Left ventricle myocardium (tissue), 1 donor: Measurements from ENCODE around the gene ZNF285.

DNA sequence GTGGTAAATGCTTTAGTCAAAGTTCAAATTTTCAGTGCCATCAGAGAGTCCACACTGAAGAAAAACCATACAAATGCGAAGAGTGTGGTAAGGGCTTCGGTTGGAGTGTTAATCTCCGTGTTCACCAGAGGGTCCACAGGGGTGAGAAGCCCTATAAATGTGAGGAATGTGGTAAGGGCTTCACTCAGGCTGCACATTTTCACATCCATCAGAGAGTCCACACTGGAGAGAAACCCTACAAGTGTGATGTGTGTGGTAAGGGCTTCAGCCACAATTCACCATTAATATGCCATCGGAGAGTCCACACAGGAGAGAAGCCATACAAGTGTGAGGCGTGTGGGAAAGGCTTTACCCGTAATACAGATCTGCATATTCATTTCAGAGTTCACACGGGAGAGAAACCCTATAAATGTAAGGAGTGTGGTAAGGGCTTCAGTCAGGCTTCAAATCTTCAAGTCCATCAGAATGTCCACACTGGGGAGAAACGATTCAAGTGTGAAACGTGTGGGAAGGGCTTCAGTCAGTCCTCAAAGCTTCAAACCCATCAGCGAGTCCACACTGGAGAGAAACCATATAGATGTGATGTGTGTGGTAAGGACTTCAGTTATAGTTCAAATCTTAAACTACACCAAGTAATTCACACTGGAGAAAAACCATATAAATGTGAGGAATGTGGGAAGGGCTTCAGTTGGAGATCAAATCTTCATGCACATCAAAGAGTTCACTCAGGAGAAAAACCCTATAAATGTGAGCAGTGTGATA lies 23.3 kb downstream of the ZNF227 start:
- PRO-cap, result no peak

DNA sequence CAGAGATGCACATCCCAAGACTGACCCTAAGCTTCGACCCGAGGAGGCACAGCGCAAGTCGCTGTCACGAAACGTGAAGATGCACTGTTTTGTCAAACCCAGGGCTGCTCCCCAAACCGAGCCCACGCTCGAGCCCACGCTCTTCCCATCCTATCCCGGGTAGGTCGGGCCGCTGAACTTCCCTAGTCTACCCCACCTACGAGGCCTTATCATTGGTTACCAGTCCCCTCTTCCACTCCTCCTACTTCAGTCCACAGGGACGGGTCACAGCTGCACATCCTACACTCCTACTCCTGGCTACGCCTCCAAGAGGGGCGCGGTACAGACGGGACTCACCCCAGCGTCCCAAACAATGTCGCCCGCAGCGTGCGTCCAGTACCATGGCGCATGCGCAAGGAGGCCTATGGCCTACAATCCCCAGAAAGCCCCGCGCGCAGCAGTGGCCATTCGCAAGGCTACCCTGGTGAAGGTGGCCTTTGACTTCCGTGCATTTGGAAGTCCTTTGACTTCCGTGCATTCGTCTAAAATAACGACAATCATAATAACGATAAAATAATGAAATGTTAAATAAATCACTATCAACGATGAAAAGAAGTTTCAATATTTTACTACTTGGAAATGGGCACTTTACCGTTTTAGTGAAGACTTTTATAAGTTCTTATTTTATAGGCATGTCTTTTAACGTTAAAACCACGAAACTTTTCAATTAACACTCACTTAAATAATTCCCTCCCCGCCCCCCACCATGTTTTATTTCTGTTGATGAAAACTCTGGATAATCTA lies at the start of gene ZNF285:
Gene ZNF285 (minus strand): TSS at position 377 of the 783 bp plus-strand sequence.
- PRO-cap, result bidirectional peak, plus-strand start at position 439 of the sequence, minus-strand start at position 377 of the sequence

DNA sequence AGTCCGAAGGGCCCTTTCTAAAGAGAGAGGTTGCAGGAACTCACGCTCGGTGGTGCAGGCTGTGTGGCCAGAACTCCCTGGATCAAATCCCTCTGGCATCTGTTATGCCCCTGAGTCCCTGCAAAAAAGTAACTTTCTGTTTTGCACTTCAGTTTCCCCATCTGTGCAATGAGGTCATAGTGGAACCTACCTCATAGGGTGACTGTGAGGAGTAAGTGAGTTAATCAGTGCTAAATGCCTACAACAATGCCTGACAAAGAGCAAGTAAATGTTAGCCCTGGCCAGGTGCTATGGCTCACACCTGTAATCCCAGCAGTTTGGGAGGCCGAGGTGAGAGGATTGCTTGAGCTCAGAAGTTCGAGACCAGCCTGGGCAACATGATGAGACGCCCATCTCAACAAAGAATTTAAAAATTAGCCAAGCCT lies 7.4 kb downstream of the IGSF23 start:
- PRO-cap, result no peak

DNA sequence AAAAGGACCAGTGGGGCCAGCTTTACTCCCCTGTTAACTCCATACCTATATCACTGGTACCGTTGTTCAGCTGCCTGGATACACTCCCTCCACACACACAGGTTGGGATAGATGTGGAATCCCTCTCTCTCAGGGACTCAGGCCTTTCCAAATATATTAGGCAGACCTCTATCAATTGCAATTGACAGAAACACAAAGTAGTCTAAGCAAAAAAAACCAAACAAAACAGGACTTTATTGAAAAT lies 13.3 kb upstream of the CEACAM19 start:
- PRO-cap, result no peak

DNA sequence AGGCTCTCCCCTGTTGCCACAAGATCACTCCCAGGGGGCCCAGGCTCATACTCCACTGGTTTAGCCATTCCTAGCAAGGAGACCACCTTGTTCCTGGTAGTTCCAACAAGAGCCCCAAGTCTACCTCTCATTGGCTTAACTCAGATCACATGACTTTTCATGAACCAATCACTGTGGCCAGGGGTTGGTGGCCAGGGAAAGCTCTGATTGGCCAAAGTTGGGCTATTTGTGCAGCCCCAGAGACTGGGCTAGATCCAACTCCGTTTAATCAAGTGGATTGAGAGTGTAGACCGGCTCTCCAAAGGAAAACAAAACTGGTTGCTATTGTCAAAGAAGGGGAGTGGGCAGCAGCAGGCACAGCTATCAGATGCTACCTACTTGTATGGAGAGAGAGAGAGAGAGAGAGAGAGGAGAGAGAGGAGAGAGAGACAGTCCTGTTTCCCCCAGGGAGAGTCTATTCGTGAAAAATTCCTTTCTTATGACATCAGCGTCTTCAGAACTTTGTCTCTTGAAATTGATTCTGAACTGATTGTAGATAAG lies 5.8 kb downstream of the CEACAM19 start:
- PRO-cap, result no peak

DNA sequence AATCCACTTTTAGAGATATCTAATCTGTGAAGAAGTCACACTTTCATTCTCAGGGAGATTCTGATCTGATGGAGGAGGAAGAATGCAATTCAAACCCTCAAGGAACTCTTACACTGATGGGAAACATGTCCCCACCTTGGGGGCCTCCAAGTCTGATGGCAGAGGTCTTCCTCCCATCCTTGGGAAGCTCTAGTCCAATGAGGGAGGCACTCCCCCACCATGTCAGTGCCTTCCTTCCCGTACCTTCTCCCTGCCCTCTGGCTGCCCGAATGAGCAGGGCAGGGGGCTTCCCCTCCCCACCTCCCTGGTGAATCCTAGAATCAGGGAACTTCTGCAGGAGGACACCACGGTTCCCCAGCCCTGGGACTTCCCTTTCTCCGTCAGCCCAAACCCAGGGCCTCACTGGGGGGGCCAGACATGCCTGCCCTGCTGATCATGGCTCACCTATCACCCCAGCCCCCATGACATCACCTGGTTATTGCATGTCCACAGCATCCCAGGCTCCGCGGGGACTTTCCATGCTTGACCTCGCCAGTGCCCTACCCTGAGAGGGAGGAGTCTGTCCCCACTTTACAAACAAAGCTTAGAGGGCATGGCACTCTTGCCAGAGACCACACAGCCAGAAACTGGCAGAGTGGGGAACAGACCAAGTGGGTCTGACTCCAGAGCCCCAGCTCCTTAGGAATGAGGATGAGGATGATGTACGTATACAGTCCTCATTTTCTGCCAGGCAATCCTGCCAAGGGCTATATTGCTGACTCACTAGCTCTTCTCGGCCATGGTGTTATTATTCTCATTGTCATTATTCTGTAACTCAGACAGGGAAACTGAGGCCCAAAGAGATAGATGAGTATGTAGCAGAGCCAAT lies 9.7 kb upstream of the BCL3 start:
- PRO-cap, result no peak

DNA sequence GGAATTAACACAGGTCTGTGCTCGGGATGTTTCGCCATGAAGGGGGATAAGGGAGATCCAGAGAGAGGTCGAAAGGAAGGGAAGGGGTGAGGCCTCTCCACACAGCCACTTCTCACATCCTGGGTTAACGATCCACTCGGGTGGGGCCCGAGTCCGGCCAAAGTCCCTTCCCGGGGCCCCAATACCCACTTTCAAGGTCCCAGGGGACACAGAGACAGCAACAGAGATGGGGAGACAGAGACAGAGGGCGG lies 1.5 kb upstream of the BCL3 start:
- PRO-cap, result no peak

DNA sequence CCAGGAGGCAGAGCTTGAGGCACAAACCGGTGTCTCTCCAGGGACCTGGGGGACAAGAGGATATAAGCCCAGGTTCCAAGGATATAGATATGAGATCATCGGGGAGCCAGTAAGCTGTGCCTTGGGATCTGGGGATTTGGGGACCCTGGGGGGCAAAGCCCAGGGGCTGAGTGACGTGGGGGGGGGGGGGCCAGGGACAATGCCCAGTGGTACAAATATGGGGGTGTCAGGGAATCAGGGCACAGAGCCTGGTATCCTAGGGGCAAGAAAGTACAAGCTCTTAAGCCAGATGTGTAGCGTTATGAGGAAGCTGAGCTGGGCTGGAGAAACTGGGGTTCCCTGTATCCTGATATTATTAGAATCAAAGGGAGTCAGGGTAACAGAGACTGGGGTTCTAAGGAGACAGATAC lies 605 bp downstream of the BCL3 start:
- PRO-cap, result no peak

DNA sequence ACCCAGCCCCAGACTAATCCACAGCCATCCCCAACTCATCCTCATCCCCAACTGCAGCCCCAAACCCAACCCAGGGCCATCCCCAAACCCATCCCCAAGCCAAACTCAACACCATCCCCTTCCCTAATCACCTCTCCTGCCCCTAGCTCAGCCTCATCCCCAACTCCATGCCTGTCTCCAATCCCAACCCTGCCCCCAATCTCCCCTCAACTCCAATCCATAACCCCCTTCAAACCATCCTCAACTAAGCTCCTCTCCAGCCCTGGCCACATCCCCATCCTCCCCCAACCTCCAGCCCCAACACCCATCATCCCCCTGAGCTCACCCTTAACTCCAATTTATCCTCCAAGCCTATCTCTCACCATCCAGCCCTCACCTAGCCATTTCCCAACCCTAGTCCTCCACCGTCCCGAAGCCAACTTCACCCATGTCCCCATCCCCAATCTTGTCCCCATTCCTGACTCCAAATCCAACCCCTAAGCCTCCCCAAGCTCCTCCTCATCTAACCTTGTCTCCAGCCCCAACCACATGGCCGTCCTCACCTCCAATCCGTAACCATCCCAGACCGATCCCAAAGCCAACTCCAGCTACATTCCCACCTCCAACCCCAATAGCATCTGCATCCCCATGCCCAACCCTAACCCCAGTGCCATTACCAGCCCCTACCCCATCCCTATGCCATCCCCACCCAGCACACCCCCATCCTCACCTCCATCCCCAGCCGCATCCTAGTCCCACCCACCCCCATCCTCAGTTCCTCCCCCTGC lies 11.2 kb downstream of the BCAM start:
- PRO-cap, result no peak

DNA sequence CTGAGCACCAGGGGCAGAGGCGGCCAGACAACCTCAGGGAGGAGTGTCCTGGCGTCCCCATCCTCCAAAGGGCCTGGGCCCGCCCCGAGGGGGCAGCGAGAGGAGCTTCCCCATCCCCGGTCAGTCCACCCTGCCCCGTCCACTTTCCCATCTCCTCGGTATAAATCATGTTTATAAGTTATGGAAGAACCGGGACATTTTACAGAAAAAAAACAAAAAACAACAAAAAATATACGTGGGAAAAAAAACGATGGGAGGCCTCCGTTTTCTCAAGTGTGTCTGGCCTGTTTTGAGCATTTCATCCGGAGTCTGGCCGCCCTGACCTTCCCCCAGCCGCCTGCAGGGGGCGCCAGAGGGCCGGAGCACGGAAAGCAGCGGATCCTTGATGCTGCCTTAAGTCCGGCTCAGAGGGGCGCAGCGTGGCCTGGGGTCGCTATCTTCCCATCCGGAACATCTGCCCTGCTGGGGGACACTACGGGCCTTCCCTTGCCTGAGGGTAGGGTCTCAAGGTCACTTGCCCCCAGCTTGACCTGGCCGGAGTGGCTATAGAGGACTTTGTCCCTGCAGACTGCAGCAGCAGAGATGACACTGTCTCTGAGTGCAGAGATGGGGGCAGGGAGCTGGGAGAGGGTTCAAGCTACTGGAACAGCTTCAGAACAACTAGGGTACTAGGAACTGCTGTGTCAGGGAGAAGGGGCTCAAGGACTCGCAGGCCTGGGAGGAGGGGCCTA lies 2.0 kb upstream of the APOE start:
- PRO-cap, result no peak

- PRO-cap, result no peak
Measured at GRCh38 chr19:44904170-44905172, 1.1 kb upstream of the APOE start.

DNA sequence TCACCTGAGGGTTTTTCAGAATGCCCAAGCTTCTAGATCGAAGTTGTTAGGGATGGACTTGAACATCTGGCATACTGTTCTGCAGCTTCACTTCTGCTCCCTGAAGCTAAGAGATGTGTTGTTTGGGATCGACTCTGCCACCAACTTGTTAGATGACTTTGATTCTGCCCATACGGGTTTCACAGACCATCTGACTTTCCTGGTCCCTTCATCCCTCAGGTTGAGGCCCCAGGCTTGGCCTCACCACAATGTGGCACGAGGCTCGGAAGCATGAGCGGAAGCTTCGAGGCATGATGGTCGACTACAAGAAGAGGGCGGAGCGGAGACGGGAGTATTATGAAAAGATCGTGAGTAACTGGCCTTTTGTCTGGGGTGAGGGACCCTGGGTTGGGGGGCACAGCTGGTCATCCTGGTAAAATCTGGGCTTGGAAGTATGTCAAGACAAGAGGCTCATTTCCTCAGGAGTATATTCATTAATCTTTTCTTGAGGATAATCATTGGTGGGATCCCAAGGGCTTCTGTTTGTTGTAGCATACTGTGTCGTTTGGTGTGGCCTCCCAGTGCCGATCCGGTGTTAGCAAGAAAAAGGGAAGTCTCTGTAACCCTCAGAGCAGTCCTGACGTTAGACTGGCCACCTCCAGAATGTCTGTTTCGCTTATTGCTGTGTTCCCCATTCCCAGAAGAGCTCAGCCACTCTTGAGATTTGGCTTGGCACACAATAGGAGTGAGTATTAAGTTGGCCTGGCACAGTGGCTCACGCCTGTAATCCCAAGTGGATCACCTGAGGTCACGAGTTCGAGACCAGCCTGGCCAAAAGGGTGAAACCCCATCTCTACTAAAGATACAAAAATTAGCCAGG lies 1.3 kb downstream of the CLASRP start:
- PRO-cap, result no peak

DNA sequence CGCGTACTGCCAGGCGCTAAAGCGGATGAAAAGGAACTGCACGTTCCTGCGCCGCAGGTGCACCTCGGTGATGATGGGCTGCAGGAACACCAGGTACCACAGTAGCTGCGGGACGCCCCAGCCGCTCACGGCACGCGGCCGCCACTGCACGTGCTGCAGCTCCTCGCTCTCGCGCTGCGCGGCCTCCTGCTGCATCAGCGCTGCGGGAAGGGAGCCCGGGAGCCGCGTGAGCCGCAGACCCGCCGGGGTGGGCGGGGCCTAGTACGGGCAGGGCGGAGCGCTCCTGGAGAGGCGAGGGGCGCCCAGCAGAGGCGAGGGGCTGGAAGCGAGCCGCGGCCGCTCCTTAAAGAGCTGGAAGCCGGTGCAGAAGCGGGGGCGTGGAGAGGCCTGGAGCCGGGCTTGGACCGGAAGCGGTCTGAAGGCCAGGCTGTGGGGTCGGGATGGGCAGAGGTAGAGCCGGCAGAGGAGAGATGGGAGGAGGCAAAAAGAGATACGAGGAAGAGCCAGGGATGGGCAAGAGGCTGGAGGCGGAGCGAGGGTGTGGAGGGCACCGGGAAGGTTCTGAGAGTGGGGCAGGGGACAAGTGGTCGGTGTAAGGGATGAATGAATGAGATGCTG lies 7.1 kb downstream of the NKPD1 start:
- PRO-cap, result bidirectional peak, plus-strand start at position 346 of the sequence, minus-strand start at position 204 of the sequence

GRCh38 chr19:45156779-45157195 lies 4.0 kb downstream of the NKPD1 start:
- PRO-cap, result no peak

DNA sequence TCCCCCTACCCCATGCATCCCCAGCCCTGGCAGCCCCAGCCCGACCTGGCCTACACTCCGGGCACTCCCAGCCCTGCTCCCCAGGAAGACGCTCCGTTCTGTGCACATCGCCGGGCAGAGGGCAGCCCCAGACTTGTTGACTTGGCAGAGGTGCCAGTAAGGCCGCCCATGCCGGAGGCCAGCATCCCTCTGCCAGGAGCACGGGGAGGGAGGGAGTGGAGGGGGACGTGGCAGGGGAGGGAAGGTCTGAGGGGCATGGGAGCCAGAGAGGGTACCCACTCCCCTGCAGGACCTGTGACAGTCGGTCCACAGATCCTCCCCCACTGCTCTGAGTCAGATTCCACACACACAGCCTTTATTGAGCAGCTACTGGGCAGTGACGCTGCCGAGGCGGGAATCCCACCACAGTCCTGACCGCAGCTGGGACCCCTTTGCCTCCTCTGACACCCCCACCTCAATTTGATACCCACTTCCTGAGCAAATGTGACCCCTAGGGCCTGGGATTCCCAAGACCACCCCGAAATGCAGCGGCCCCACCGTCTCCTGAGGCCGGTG lies 1.9 kb upstream of the NKPD1 start:
- PRO-cap, result no peak

GRCh38 chr19:45273191-45273628 lies 22.1 kb downstream of the MARK4 start:
- PRO-cap, result no peak

GRCh38 chr19:45311557-45312152 lies 11.0 kb downstream of the CKM start:
- PRO-cap, result no peak

DNA sequence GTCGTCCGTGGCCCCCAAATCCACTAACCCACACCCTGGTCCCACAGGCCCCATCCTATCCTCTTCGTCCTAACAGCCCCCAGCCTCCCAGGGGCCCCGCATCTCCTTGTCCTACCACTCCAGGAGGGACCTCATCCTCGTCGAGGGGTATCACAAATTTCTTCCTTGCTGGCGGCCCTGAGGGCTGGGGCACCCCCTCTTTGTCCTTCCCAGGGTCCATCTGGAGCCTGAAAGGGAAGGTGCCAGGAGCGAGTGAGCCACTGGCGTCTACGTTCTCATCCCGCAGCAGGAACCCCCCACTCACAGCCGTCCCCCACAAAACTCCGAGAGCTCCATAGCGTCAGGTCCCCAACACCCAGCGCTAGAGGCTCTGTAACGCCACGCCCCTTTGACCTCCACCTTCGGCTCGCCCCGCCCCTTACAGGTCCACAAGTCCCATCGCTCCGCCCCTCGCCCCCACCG lies 531 bp downstream of the ERCC1 start:
- PRO-cap, result bidirectional peak, plus-strand start outside the sequence, minus-strand start at position 372 of the sequence

DNA sequence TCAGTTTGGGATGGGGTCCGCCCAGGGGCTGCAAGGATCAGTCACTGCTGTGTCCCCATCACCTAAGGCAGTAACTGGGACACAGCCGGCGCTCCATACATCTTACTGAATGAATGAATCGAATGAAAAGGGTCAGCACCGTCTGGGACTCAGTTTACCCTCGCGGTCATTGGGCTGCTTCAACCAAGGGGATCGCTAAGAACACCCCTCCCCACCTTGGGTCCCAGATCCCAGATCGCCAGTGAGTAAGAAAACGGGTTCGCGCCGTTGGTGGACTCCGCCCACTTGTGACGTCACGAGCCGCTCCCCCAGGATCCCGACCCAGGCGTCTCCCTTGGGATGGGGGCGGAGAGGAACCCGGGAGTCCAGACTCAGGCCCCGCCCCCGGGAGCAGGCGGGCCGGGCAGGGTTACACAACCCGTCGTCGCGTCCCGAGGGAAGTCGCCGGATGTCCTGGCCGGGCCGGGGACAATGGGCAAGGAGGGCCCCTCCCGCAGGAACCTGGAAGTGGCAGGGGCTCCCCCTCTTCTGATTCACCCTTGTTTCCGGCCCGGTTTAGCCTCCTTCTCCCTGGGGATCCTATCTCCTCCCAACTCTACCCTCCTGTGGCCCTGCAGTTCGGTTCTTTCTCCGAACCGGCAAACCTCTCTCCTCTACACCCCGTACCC lies 19.6 kb upstream of the ERCC1 start:
- PRO-cap, result unidirectional peak, plus-strand start at position 439 of the sequence; unidirectional peak, plus-strand start at position 592 of the sequence

- PRO-cap, result no peak
Measured at GRCh38 chr19:45526730-45527166, 19.5 kb downstream of the VASP start.